Non-pigmented ciliary epithelial cell (primary cell): ENCODE measurements around the genes SLC25A6 and MXRA5.

GRCh38 chrX:282915-283921, 2.0 kb downstream of the PLCXD1 start:
- RRBS, result 9% methylated on average over 3 of the region's 48 CpGs

DNA sequence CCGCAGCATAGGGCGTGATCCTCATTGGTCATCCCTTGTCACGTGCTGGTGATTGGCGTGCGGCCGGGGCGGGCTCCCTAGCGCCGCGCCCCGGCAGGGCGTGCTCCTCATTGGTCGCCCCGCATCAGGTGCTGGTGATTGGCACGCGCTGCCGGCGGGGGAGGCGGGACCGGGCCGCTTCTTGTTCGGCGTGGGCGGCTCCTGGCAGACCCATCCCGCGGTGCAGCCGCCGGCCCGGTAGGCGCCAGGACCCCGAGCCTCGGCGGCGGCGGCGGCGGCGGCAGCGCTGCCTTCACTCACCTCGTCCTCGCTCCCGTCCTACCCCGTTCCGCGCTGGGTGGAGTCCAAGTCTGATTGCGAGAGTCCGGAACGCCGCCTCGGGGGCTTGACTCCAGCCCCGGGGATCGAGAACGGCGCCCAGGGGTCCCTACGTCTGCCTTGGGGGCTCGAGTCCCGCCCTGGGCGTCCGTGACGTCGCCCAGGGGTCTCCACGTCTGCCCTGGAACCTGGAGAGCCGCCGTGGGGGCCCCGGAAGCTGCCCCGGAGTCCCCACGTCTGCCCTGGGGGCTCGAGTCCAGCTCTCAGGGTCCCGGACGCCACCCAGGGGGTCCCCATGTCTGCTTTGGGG, 498 bp upstream of the GTPBP6 start:
- RRBS, result no CpG with 5 or more reads among the region's 70 CpGs

GRCh38 chrX:357618-358014, 29.1 kb downstream of the PPP2R3B start:
- RRBS, result no CpG with 5 or more reads among the region's 10 CpGs

GRCh38 chrX:385790-386457, 783 bp downstream of the PPP2R3B start:
- RRBS, result no CpG with 5 or more reads among the region's 35 CpGs

GRCh38 chrX:1205553-1206033, 6.9 kb downstream of the CRLF2 start:
- RRBS, result no CpG with 5 or more reads among the region's 10 CpGs

GRCh38 chrX:1391877-1392258, at the start of gene SLC25A6:
Gene SLC25A6, minus strand, starts transcription at chrX:1392113.
- RRBS, result 2% methylated on average over 17 of the region's 49 CpGs

DNA sequence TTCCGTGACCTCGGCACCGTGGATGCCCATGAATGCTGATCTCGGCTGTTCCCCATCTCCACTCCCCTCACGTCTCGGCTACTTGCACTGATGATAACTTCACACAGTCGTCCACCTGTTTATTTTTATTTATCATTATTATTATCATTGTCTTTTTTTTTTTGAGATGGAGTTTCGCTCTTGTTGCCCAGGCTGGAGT, 23.3 kb upstream of the SLC25A6 start:
- RRBS, result no CpG with 5 or more reads among the region's 8 CpGs

GRCh38 chrX:1420866-1421377, 29.0 kb upstream of the SLC25A6 start:
- RRBS, result no CpG with 5 or more reads among the region's 9 CpGs

GRCh38 chrX:1427669-1428320, 24.9 kb downstream of the ASMTL start:
- RRBS, result no CpG with 5 or more reads among the region's 40 CpGs

DNA sequence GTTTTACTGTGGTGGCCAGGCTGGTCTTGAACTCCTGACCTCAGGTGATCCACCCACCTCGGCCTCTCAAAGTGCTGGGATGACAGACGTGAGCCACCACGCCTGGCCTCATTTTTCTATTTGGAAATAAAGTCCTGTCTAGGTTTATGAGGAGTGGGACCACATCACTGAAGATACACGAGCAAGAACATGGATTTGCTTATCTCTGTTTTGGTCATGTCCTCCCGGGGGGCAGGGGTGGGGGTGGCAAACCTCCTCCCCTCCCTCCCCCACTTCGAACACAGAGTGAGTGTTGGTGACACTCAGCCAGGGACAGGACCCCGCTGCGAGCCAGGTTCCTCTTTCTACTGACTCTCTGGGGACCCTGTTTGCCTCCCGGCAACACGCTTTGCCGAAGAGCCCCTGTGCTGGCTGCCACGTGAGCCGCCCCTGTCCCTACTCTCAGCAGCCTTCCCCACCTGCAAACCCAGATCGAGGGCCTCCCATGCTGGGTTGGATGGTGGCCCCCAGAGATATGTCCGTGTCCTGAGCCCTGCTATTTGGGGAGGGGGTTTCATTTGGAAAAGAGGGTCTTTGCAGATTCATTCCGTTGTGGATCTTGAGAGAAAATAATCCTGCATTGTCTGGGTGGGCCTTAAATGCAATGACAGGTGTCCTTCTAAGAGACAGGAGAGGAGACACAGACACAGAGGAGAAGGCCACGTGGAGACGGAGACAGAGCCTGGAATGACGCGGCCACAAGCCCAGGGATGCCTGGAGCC, 34.7 kb downstream of the P2RY8 start:
- RRBS, result no CpG with 5 or more reads among the region's 20 CpGs

DNA sequence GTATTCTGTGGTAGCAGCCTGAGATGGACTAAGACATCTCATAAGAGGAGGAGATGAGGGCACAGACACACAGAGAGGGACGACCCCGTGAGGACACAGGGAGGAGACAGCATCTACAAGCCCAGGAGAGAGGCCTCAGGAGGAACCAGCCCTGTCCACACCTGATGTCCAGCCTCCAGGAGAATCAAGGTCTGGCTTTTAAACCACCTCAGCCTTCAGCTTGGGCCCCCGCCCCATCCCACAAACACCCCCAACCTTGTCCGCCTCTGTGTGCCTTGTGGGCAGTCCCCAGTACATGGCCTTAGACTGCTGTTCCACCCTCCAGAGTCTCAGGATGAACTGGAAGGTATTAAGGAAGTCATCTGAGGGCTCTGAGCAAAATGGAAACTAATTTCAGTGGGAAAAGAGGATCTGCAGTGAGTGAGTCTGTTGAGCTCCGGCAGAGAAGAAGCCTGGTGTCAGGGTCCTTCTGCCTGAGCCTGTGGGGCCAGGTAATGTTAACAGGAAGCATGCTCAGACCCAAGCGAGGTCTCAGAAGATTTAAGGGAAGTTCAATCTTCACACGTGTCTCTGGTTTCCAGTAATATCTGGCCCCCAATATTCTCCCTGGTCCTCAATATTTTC, 19.7 kb downstream of the P2RY8 start:
- RRBS, result no CpG with 5 or more reads among the region's 7 CpGs

- RRBS, result no CpG with 5 or more reads among the region's 8 CpGs
Observed at GRCh38 chrX:1523977-1525284, 12.6 kb downstream of the P2RY8 start.

- RRBS, result no CpG with 5 or more reads among the region's 8 CpGs
Observed at GRCh38 chrX:2356621-2357189, 144.1 kb downstream of the DHRSX start.

DNA sequence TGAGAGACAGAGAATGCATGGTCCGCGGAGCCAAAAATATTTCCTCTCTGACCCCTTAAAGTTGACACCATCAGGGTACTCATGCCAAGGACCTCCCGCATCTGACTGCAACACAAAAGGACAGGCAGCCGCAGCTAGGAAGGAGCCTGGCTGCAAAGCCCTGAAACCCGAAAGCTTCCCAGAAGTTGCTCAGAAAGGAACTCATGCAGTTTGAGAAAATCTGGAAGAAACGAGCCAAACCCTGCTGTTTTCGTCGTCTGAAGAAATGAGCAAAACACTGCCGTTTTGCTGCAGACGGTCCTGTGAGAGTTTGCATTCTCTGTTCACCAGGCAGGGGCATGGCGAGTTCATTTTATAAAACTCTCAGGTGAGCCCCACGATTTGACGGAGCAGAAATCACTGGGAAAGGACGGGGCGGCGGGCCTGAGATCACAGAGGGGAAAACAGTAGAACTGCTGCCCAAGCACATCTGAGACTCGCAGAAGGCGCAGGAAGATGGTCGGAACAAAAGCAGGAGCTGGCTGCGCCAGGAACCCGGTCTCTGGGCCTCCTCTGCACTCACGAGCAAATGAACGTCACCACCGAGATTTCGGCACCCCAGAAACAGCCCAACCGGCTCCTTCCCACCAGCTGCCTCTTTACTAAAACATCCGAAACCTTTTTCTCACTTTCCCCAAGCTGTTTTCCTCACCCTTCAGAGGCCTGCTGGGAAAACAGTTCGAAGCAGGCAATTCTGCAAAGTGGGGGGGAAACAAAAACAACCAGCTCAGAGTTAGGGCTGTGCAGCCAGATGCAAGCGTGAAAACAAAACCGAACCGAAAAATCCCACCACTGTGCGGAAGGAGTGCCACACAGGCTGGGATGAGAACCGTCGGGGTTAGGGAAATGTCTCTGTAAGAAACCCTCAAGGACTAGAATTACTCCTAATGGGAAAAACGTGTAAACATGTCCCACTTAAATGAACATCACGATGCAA, 16.2 kb downstream of the DHRSX start:
- RRBS, result 16% methylated on average over 5 of the region's 36 CpGs

DNA sequence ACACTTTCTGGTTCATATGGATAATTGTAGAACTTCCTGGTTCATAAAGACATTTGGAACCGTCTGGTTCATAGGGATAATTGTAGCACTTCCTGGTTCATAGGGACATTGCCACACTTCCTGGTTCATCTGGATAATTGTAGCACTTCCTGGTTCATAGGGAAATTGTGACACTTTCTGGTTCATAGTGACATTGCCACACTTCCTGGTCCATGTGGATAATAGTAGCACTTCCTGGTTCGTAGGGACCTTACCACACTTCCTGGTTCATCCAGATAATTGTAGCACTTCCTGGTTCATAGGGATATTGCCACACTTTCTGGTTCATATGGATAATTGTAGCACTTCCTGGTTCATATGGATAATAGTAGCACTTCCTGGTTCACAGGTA, 61.2 kb upstream of the CD99 start:
- RRBS, result no CpG with 5 or more reads among the region's 2 CpGs

DNA sequence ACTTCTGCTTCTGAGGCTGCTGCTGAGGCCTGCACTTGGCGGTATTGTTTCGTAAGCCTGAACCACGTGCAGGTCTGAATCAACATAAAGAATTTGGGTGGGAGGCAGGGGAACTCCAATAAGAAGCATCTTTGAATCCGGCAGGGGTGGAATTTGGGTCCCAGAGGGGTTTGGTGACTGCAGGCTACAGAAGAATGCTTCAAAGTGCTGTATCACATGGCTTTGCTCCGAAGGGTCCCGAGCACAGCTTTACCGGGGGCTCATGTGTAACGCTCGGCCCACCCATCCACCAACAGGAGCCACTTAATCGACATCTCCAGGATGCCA, 15.2 kb downstream of the XG start:
- RRBS, result 86% methylated on average over 1 of the region's 10 CpGs

DNA sequence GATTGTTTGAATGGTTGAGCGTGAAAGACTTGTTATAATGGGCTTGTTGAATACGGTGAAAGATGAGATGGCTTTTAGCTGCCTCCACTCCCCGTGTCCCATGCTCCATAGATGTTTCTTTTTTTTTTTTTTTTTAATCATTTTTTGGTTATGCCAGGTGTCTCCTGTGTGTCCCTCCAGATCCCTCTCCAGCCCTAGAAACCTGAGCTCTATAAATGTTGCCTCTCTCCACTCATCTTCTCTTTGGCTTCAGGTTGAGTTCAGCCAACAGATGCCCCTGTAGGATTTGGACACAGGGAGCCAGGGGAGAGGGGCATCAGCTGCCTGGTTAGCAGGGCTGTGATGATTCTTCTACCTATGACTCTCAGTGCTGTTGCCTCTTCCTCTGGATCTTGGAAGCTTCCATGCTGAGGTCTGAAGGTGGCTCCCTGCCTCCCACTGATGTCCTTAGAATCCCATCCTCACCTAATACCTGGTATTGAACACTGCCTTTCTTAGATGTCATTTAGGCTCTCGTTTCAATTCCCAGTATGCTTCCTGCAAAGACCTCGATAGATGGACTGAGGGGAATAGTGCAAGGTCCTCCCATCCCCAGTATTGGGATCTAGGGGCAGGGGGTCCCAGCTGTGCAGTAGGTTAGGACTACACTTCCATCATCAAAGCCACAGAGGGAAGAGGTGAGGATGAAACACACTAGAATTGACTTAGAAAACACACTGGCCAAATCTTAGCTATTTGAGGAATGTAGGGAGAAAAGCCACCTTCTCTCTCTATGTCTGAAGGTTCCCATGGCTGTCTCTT, 24.2 kb downstream of the ARSD start:
- RRBS, result no CpG with 5 or more reads among the region's 5 CpGs

- RRBS, result no CpG with 5 or more reads among the region's 12 CpGs
Observed at GRCh38 chrX:3321751-3322542, 24.5 kb downstream of the MXRA5 start.

GRCh38 chrX:3346331-3347366, at the start of gene MXRA5:
Gene MXRA5, minus strand, starts transcription at chrX:3346652.
- RRBS, result 2% methylated on average over 31 of the region's 81 CpGs

- RRBS, result no CpG with 5 or more reads among the region's 6 CpGs
Observed at GRCh38 chrX:3550120-3550417, 163.4 kb downstream of the PRKX start.